SJSA1 (cell line): ENCODE measurements around the genes CDH2, SLC25A52 and GAREM1.

GRCh38 chr18:28063184-28063497 is 113.8 kb downstream of the CDH2 start:
- RAMPAGE, long total RNA = no peak

DNA sequence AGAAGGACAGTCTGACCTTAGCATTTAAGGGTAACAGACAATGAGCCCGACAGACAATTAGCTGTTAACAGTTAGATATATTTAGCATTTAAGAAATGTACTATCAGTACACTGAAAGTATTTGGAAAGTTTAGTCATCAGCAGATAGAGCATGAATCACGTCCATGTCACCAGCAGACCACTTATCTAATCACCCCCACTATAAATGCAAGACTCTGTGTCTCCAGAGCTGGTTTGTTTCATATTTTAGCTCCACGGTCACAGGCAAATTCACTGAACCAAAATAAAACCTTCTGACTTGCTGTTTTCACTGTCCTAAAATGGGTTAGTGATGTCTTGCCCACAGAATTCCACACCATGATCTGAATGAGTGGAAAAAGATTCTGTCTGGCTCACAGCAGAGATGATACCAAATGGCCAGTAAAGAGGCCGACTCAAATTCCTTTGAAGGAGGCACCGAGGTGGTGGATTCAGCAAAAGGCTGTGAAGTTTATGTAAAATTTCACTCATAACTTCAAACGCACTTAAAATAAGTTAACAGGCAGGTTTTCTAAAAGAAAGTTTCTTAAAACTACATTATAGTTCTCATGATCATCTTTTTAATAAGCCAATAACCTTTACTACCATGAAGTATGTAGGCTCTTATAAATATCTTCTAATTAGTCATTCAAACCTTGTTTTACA is 64.8 kb downstream of the CDH2 start:
- RAMPAGE, long total RNA = no peak

DNA sequence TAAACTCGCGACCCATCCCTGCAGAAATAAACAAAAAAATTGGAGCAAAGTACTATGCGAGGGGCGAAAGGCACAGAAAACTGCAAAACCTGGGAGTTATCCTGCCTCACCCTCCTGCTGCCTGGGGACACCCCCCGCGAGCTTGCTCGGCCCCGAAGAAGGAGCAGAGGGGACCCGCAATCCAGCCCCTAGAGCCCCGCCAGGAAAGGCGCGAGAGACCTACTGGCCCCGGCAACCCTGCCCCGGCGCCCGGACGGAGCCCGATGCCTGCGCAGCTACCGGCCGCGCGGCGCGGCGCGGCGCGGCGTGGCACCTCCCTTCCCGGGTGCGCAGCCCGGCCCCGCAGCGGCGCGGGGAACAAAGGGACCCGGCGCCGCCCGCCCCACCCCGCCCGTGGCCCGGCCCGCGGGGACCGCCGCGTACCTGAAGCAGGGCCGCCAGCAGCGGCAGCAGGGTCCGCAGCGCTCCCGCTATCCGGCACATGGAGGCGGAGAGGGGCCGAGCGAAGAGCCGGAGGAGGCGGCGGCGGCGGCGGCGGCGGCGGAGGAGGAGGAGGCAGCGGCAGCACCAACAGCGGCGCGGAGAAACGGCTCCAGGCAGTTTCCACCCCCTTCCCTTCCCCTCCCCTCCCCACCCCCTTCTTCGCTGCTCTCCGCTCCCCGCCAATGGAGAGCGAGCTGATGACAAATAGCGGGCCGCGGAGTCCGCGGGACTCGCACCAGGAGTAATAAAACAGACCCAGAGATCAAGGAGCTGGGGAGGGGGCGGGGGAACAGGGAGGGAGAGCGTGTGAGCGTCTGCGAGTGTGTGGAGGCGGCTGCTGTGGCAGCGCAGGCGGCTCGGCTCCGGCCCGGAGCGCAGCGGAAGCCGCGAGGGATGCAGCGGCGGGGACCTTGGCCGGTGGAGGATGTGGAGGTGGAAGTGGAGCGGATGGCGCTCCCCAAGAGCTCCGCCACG is at the start of gene CDH2:
Gene CDH2, minus strand, starts transcription at position 591 of the 957 bp plus-strand sequence.
- RAMPAGE, long total RNA = no peak

DNA sequence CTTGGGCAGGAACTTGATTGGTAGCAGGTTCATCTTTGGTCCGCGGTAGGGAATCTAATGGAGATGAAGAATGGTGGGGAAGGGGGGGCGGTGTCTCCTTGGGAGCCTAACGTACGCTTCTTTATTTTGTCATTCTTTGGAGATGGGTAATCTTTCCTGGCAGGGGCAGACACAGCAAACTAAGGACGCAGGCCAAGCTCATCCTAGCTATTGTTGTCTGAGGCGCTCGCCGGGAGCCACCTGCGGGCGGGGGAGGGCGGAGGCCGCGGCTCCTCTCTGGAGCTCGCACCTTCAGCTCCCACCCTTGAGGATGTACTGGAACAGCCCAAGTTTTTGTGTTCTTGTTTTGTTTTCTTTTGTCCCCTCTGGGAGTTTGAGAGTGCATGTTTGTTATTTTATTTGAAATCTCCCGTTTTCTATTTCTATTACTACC is 1.3 kb upstream of the CDH2 start:
- RAMPAGE, long total RNA = no peak

GRCh38 chr18:29594424-29594798 is 1417.5 kb upstream of the CDH2 start:
- RAMPAGE, long total RNA = no peak

GRCh38 chr18:30763619-30764102 is 278.9 kb downstream of the DSC3 start:
- RAMPAGE, long total RNA = no peak

DNA sequence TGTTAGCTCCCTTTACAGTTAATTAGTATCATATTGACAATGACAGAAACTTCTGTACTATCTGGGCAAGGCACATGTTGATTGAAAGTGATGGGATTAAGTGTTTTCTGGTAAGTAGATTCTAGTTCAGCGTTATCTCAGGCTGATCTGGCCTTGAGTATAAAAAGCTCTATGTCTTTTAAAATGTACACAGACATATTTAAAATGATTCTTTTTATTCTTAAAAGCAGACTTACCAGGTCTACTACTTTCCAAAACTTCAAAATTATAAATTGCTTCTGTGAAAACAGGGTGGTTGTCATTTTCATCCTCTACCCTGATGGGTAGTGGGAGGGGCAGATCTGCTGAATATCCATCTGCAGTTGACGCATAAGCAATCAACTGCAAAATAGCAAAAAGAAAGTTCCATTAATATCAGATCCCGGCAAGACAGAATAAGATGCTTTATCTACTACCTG is 18.4 kb downstream of the DSC3 start:
- RAMPAGE, long total RNA = no peak

- RAMPAGE, long total RNA = no peak
Measured at GRCh38 chr18:31099870-31100354, 2.3 kb downstream of the DSC2 start.

GRCh38 chr18:31241596-31242552 is 76.1 kb upstream of the DSG1 start:
- RAMPAGE, long total RNA = no peak

DNA sequence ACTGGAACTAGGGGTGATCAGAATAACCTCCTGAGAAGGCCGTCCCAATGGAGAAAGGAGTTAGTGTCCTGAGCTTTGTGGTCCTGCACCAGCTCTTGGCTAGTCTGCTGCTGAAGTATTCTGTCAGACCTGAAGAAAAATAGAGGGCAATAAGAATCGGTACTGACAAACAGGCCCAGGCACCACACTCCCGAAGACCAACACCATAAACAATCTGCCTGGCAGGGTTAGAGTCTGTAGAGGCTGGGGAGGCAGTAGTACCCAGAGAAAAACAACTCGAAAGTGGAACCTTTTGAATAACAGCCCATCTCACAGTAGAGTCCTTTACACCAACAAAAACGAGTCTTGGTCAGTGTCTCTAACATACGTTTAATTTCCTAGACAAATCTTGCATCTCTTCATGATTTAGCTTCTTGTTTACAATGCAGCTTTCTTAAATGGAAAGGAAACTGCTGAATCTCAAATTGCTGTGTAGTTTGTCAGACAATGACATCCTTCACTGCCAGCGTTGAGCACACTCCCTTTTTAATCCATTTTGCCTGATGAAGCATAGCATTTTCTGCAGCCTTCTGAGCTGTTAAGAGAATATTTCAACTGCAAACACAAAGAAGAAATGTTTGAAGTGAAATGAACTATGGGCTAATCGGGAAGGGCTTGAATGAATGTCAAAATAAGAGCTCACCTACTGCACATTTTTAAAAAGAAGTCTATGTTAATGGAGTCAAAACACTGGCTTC is 73.1 kb upstream of the DSG1 start:
- RAMPAGE, long total RNA = no peak

DNA sequence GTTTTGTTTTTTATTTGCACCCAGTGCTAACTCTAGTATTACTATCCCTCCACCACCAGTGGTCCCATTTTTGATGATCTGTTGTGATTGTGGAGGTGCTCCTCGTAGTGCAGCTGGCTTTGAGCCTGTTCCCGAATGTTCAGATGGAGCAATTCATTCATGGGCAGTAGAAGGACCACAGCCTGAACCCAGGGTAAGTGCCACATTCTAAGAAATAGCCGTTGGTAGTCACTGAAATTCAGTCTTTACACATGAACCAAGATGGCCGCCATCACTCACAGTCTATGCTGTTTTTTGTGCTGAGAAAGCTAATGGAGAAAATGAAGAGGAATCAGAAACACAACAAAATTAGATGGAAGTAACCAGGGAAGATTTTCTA is 25.4 kb downstream of the DSG1 start:
- RAMPAGE, long total RNA = no peak

- RAMPAGE, long total RNA = no peak
Measured at GRCh38 chr18:31546099-31546667, 45.5 kb upstream of the TTR start.

- RAMPAGE, long total RNA = no peak
Measured at GRCh38 chr18:31680919-31681242, 3.5 kb downstream of the B4GALT6 start.

DNA sequence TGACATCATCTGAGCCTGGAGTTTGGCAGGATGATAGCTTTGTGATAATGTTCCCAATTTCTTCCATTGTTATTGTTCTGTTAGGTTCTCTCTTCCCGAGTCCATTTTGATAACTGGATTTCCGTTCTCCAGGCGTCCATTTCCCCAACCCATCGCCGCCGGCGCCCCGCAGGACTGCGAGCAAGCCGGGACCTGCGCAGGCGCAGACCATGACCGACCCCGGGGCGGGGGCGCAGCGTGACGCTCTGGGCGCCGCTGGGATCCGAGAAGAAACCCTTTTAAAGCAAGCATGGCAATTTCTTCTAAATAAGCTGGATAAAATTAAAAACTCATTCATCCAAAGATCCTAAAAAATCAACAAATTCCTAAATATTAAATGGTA is at the start of gene SLC25A52:
Gene SLC25A52, minus strand, starts transcription at position 178 of the 382 bp plus-strand sequence.
- RAMPAGE, long total RNA = no peak

DNA sequence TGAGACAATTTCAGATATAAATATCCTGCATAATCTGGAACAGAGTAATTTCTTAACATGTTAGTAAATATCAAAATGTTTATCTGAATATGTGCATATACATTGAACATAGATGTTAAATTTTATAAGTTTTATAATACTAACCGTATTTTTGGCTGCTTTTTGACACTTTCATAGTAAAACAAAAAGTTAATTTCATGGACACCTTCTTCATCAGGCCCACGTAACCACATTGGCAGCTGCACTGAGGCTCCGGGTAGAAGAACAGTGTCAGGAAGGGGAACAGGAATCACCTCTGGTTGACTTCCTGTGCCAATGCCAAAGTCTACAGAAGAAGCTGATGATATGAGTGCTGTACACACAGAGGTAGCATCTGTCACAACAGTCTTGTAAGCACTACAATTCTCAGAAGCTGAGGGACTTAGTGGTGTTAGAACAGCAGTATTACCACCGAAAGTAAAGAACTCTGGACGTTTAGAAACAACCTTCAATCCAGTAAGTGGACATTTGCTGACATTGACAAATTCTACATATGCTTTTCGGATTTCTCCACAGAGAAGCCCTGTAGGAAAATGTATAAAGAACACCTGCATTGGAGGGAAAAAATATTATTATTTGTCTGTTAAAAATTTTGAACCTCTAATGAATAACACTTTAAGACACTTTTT is 85.4 kb downstream of the TRAPPC8 start:
- RAMPAGE, long total RNA = no peak

- RAMPAGE, long total RNA = no peak
Measured at GRCh38 chr18:32209733-32210045, 19.9 kb downstream of the MEP1B start.

- RAMPAGE, long total RNA = no peak
Measured at GRCh38 chr18:32378596-32379276, 91.9 kb downstream of the GAREM1 start.

GRCh38 chr18:32460300-32460642 is 10.4 kb downstream of the GAREM1 start:
- RAMPAGE, long total RNA = no peak

GRCh38 chr18:32470575-32471452 is at the start of gene GAREM1:
TSS of gene GAREM1 (minus strand) at chr18:32470882.
- RAMPAGE, long total RNA = no peak

DNA sequence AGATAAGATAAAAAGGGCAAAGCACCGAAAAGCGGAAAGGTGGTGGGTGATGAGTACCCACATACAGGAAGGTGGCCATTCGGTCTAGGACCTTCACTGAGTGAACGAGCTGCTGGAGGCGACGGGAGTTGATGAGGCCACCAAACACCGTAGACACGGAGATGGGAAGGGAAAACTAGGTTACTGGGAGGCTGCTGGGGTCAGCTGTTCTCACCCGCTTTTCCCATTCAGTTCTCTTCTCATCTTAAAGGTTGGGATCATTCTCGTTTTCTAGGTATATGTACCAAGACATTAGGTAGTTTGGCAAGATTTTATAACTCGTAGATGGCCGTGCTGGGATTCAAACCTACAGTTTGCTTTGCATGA is 754 bp upstream of the GAREM1 start:
- RAMPAGE, long total RNA = no peak